Skeletal muscle cell (primary cell): Measurements from ENCODE around the gene STAT1.

GRCh38 chr2:190183231-190183968 is 2.7 kb downstream of the C2orf88 start:
- RRBS, result no CpG with 5 or more reads among the region's 5 CpGs

- RRBS, result no CpG with 5 or more reads among the region's 4 CpGs
These were observed 30.6 kb downstream of the C2orf88 start for GRCh38 chr2:190211145-190211849.

DNA sequence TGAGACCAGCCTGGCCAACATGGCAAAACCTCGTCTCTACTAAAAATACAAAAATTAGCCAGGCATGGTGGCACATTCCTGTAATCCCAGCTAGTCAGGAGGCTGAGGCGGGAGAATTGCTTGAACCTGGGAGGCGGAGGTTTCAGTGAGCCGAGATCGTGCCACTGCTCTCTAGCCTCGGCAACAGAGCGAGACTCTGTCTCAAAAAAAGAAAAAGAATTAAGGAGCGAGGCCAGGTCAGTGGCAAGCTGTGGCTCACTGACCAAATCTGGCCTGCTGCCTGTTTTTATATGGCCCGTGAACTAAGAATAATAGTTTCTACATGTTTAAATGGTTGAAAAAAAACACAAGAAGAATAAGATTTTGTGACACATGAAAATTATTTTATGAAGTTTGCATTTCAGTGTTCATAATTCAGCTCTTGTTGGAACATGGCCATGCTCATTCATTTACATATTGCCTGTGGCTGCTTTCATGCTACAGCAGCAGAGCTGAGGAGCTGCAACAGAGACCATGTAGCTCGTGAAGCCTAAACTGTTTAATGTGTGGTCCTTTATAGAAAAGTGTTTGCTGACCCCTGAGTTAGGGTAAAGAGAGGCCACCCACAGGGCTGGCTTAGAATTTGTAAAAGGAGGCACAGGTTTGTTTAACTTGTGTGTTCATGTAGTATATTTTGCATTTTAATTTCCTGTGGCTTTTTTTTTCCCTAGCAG is 59.4 kb downstream of the MFSD6 start:
- RRBS, result no CpG with 5 or more reads among the region's 10 CpGs

GRCh38 chr2:190551818-190552518 is 17.4 kb upstream of the NEMP2 start:
- RRBS, result no CpG with 5 or more reads among the region's 6 CpGs

DNA sequence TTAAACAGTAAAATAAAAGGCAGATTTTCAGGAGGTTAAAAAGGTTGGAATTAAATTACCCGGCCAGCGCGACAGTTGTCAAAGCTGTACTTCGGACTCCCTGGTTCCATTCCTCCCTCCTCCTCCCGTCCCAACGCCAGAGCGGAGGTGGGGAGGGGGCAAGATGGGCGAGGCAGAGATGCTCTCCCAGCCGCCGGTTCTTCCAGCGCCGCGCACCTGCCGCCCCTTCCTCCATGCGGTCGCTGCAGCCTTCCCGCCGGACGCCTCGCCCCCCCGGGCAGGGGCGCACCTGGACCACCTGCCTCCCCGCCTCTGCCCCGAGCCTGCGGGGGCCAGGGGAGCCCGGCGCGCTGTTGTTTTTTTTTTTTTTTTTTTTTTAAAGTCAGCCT is 728 bp upstream of the NAB1 start:
- RRBS, result 1% methylated on average over 15 of the region's 28 CpGs

DNA sequence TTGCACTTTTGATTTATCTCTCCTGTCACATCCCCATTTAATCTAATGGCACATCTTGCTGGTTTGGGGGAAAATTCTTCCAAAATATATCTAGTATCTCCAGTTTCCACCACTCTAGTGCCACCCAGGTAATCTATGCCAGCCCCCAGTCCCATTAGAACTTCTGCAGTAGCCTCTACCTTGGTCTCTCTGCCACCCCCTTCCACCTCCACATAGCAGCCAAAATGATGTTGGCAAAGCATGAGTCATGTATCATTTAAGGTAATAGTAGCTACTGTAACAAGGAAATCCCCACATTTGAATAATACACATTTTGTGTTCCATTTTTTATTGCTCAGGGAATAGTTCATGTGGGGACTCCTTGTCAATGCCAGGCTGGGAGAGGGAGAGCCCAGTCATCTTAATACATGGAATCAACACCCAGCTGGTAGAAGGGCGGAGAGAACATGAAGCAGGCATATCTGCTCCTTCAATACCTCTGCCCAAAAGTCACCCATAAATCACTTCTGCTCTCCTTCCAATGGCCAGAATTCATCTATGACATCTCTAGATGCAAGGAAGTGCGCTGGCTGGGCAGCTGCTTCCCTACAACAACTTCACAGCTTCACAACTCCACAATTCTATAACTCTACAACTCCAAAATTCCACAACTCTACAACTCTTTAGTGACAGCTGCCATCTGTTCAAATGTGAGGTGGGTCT is 70.7 kb upstream of the GLS start:
- RRBS, result no CpG with 5 or more reads among the region's 2 CpGs

DNA sequence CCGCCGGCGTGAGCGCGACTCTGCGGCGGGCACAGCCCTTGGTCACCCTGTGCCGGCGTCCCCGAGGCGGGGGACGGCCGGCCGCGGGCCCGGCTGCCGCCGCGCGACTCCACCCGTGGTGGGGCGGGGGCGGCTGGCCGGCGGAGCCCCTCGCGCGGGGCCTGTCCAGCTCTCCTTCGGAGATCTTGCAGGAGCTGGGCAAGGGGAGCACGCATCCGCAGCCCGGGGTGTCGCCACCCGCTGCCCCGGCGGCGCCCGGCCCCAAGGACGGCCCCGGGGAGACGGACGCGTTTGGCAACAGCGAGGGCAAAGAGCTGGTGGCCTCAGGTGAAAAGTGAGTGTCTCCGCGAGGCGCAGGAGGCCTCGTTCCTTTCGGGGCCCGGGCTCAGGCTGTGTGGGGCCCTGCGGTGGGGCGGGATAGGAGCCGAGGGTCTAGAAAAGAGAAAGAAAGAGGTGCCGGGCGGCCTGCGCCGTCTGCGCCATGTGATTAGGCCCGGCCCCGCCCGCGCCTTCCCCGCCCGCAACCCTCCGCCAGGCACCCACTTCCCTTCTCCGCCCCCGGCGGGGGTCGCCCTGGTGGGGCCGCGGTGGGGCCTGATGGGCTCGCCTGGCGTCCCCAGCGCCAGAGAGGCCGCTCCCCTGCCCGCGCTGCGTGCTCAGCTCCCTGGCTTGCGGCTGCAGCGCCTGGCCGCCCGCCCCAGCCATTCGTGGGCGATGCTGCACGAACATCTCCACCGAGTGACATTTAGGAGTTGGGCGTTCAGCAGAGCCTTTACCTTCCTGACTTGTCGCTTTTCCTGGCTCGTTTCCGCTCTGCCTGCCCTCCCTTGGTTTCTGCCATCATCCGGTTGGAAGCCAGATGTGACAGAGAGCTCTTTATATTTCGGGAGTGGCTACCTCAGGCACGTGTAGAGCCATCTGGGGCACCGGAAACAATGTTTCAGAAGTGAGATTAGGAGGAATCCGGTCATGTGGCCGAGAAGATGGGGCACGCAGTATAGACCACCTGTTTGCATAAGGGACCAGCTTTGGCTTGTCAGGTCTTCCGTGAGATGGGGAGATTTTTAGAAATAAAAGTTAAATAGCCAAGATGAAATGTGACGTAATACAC is 871 bp downstream of the GLS start:
- RRBS, result 1% methylated on average over 46 of the region's 99 CpGs

- RRBS, result no CpG with 5 or more reads among the region's 4 CpGs
These were observed 40.2 kb downstream of the GLS start for GRCh38 chr2:190920555-190921388.

- RRBS, result no CpG with 5 or more reads among the region's 5 CpGs
These were observed 44.4 kb downstream of the STAT1 start for GRCh38 chr2:190969208-190970265.

DNA sequence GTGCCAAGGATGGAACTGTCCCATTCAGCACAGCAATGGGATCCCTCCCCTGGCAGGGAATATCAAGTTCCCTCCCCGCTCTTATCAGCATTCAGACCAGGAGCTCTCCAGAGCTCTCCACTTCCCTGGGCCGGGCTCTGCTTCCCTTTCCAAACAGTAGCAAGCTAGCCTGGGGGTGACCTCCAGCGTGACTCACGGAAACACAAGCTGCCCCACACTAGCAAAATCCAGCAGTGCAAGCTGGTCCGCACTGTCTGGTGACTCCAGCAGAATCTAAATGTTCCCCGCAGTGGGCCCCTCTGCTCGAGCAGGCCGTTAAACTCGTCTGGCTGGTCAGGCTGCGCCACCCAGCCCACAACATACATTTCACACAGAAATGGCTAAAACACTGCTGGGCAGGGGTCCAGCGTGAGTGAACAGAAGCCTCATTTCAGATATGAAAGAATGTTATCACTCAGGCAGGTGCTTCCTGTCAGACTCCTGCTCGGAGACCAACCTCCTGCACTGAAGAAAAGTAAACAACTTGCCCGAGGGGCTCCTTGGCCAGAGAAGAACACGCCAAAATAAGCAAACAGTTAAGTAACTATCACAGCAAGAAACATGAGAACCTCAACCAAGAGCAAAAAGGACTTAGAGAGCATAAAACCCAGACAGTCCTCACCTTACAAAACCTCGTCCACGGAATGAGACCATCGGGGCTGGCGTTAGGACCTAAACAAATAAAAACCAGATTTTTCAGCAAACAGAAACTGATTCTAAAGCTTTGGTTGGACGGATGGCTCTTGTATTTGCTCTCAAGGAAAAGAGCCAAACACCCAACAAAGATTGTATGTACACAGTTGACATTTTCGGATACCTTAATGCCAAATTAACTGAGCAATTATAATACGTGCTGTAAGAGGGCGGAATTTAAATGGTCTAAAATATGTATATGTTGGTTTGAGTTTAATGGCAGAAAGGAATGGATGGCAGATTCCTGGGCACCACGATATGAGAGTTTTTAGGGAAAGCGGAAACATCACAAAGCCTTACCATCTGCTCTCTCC is 33.7 kb downstream of the STAT1 start:
- RRBS, result no CpG with 5 or more reads among the region's 24 CpGs

- RRBS, result no CpG with 5 or more reads among the region's 5 CpGs
These were observed 13.0 kb downstream of the STAT1 start for GRCh38 chr2:191000925-191001504.

DNA sequence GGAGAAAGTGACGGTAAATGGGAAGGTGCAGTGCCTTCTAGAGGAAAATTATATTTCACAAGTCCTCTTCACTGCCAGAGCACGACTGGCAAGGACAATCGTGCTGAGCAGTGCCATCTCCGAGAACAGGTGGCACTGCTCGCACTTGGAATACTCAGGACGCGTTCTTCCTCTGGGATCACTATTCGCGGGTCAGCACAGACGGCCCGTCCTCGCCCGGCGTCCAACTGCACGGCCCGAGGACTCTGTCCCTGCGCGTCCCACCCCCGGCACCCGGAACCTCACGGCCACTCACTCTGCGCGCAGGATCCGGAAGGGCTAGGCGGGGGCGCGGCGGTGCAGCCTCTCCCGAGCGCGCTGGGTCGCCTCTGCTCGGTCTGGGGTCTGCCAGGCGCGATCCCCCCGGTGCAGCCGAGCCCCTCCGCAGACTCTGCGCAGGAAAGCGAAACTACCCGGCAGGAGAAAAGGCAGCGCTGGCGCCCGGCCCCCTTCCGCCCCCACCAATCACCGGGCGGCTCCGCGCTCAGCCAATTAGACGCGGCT is at the start of gene STAT1:
STAT1 (minus strand) TSS at position 449 of the 543 bp plus-strand sequence.
- RRBS, result under 1% methylated on average over 21 of the region's 51 CpGs

- RRBS, result no CpG with 5 or more reads among the region's 8 CpGs
These were observed 22.7 kb downstream of the STAT4 start for GRCh38 chr2:191128006-191128644.

GRCh38 chr2:191172802-191173379 is 22.1 kb upstream of the STAT4 start:
- RRBS, result no CpG with 5 or more reads among the region's 6 CpGs

- RRBS, result no CpG with 5 or more reads among the region's 3 CpGs
These were observed 58.0 kb downstream of the MYO1B start for GRCh38 chr2:191303182-191303682.

DNA sequence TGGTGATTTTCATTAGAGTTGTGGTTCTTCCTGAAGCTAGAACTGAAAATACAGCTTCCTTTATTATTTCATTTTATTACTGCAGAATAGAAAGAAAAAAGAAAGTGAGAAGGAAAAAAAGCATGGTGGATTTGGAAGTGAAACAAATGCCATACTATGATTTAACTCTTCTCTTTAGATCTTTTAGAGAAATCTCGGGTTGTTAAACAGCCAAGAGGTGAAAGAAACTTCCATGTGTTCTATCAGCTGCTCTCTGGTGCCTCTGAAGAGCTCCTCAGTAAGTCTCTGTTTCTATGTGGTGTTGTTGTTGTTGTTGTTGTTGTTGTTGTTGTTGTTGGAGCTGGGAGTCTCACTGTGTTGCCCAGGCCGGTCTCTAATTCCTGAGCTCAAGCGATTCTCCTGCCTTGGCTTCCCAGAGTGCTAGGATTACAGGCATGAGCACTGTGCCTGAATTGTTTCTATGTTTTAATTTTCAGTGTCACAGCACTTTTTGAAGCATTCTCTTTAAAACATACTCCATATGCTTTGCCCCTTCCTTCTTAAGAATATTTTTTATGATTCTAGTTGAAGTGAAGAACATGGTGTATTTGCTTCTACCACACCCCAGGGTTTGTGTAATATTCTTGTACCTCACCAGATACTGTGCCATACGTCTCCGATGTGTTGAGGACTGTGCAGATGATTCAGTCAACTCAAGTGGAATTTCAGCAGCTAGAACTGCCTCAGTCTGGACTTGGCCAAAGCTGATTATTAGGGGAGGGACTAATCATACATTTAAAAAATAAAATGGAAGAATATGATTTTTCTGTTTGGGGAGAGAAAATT is 115.5 kb downstream of the MYO1B start:
- RRBS, result no CpG with 5 or more reads among the region's 5 CpGs

DNA sequence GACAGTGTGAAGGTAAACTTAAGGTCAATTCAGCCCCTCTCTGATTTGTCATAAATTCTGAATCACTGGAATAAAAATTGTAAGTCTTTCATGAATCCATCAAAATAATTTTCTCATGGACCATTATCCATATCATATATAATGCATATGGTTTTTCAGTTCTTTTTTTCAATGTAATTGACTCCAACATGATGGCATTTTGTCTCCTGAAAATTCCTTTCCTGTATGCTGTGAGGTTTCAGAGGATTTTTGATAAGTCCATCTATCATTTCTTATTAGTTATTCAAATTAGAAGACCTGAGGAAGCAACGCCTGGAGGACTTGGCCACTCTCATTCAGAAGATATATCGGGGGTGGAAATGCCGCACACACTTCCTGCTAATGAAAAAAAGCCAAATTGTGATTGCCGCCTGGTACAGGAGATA is 147.6 kb downstream of the MYO1B start:
- RRBS, result no CpG with 5 or more reads among the region's 4 CpGs

GRCh38 chr2:191675745-191676860 is 1.8 kb upstream of the NABP1 start:
- RRBS, result no CpG with 5 or more reads among the region's 3 CpGs